ENCODE measurements around a stretch of chr20.

DNA sequence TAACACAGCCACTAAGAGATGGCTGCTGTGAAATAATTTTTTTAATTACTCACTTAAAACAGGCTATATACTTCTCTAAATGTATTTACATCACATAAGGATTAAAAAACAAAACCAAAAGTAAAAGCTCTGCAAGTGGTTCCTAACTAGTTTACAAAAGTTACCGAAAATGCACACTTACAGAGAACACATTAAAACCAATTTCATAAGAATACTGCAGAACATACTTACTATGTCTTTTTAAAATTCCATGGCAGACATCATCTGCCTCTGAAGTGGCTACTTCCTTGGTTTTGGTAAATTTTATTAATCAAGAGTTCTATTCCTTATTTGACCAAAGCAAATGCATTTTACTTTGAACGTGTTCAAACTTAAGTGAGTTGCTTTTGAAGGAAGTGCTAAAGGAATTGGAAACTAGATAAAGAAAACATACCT lies 17.9 kb downstream of the GPCPD1 start:
- PRO-cap = no peak

- PRO-cap = no peak
Observed at GRCh38 chr20:5654400-5655106, 43.7 kb upstream of the GPCPD1 start.

DNA sequence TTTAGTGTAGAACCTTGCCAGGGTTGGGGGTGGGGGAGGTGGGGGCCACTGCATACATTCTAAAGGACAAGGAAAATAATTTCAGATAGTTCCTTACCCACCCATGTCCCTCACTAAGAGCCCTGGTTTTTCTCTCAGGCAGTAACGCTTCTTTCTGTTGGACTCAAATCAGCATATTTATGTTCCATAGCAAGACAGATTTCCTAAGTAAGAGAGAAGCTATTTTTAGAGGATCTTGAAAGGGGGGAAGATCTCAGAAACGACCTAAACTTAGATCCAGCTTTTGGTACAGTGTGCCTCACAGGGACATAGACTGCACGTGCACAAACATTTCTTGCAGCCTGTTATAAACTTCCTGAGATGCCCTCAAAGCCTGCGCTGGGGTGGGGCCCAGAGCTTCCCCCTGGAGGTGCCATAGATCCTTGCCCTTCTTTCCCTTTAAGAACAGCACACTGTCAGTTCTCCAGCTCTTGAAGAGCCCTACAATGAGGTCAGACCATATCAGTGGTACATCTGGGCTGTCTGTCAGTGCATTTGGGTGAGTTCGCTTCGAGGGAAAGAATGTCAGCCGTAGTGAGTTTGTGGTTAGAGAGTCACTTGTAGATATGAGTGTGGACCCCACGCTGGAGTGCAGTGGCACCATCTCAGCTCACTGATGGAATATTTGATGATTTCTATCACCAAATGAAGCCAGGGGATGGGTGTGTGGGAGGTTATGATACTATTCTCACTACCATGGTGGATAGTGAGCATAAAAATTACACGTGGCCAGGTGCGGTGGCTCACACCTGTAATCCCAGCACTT lies 48.7 kb upstream of the GPCPD1 start:
- PRO-cap = no peak

- PRO-cap = no peak
Observed at GRCh38 chr20:5688484-5688949, 61.7 kb upstream of the SHLD1 start.

DNA sequence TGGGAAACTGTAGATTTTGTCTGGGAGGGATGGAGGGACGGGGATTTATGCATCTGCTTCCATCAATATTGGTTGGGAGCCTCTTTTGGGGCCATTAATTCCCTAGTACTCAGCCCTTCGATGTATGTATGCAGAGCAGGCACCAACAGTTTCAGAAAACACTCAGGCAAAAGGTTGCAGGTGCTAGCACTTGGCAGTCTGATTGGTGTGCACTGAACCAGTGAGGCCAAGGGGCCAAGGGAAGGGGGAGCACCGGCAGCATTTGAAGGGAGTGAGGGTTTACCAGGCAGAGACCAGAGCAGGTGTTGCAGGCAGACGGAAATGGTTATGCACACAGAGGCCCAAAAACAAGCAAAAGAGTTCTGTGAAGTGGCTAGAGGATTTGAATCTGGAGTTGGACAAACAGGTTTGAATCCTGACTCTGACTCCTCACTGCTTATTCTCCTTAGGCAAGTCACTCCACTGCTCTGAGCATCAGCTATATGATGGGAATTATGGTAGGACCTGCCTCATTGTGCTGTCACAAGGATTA lies 58.3 kb upstream of the SHLD1 start:
- PRO-cap = no peak

- PRO-cap = no peak
Observed at GRCh38 chr20:5862760-5862953, 48.7 kb upstream of the CHGB start.

- PRO-cap = no peak
Observed at GRCh38 chr20:5997006-5997678, 8.8 kb upstream of the CRLS1 start.

- PRO-cap = no peak
Observed at GRCh38 chr20:6008121-6008821, 2.3 kb downstream of the CRLS1 start.

DNA sequence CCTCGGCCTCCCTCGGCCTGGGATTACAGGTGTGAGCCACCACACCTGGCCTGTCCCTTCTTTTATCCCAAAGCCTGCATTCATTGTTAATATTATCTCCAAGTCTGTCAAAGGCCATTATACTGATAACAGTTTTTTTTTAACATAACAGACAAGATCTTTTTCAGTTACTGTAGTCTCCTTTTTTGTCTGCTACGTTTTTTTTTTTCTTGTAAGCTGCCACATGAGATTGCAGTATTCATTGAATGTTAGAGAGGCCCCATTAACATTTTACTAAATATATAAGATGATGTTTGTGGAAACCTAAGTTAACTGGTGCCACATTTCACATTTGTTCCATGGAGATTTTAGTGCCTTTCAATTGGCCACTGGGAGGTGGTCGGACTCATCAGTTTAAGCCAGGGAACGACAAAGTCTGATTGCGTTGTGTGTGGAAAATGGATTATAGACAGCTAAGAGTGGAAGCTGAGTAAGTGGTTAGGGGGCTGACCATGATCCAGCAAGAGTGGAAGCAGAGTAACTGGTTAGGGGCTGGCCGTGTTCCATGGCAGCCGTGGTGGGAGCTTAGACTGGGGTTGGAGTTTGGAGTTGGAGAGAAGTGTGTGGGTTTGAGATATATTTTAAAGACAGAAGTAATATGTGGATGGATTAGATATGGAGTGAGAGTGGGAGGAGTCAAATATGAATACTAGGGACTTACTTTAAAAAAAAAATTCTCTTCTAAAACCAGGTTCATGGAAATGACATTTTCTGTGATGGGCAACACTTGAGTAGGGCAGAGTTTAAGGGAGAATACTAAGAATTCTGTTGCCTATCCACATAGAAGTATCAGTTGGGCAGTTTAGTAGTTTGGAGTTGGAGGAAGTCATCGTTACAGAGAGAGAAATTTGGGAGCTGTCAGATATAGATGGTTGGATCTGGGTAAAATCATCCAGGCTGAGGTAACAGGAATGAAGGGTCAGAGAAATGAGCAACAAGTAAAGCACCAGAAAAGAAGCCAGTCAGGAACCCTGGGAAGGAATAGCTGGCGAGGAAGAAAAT lies 6.2 kb downstream of the CRLS1 start:
- PRO-cap = no peak

DNA sequence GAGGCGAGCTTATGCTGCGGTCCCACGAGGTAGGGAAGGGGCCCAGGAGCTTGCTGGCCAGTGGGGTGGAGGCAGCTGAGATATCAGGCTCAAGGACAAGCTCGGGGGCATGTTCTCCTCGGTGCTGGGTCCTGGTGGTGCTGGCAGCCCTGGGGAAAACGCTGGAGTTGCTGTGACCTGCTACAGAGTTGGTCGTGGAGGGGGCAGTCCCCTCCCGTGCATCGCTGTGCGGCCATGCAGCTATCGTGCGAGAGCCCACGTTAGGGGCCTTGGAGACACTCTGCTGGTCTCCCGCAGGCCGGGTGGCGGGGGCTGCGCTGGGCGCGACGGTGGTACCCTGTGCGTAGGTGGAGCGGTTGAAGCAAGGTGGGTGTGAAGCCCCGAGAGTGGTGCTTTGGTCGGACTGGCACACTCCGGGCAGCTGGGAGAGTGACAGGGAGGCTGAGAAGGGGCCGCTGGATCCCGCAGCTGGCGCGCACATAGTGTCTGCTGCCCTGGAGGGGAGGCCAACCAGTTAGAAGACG lies 12.0 kb downstream of the LRRN4 start:
- PRO-cap = no peak

GRCh38 chr20:6058401-6059444 lies 4.9 kb upstream of the LRRN4 start:
- PRO-cap = no peak

DNA sequence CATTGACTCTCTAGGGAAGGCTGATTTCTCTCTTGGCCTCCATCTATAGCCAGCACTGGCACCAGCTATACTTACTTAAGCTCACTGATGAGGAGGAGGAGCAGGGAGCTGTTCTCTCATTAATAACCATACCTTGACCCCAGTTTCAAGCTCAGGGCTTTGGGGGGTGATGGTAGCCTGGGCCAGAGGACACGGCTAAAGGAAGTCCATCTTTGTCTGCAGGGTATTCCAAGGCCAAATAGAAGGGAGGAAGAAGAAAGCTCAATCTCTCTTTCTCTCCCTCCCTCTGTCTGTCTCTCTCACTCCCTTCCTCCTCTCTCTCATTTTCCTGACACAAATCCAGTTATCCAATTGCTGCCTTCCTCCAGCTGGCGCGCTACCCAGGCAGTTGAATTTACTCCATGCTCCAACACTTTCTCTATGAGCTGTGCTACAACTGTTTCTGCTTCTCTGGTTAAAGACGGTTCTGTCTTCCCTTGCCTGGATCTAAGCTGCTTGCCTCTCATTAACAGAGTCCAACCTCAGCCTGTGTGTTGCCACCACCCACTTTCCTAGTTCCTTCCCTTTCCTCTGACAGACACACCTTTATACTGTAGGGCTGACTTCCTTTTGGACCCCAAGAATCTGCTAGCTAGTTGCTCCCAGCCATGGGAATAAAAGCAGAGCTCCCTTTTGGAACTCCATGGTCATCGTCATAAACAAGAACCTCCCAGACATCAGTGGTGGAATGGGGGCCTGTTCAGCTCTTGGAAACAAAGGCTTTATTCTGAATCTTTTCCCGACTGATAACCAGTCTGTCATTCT lies 31.6 kb upstream of the BMP2 start:
- PRO-cap = no peak

- PRO-cap = no peak
Observed at GRCh38 chr20:8202649-8203391, 70.8 kb downstream of the PLCB1 start.

DNA sequence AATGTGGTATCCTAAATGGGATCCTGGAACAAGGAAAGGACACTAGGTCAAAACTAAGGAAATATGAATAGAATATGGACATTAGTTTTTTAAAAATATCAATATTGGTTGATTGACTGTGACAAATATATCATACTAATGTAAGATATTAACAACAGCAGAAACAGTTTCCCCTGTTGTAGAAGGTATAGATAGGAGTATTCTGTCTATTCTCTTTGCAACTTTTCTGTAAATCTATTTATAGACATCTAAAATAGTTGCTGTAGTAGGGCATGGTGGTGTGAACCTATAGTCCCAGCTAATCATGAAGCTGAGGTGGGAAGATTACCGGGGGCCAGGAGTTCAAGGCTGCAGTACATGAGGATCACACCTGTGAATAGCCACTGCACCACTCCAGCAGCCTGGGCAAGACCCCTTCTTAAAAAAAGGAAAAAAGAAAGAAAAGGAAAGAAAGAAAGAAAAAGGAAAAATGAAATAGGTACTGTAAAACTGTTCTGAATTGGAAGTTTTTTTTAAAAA lies 276.0 kb downstream of the PLCB1 start:
- PRO-cap = no peak

- PRO-cap = no peak
Observed at GRCh38 chr20:8472591-8473422, 340.7 kb downstream of the PLCB1 start.

GRCh38 chr20:8544786-8545588 lies 412.9 kb downstream of the PLCB1 start:
- PRO-cap = no peak

DNA sequence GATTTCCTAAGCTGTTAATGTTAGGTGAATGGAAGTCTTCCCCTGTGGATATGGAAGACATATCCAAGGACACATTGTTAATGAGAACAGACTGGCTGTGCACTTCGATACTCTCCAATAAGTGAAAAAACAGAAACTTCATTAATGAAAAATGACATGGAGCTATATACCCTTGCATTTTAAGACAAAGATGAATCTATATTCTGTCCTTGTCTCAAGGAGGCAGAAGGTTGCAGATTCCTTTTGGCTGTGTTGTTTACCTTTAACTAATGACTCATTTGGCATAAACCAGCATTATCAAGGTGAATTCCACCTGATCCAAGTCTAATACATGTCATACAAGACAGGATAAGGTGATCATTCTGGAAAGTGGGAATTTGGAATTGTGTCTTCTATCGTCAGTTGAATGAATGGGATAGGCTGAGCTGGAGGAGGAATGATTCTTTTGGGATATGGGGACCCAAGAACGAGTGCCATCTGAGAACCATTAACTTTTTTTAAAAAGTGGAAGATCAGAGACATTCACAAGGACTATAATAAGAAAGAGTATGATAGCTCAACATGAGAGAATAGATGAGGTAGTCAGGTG lies 192.9 kb downstream of the PLCB4 start:
- PRO-cap = no peak

DNA sequence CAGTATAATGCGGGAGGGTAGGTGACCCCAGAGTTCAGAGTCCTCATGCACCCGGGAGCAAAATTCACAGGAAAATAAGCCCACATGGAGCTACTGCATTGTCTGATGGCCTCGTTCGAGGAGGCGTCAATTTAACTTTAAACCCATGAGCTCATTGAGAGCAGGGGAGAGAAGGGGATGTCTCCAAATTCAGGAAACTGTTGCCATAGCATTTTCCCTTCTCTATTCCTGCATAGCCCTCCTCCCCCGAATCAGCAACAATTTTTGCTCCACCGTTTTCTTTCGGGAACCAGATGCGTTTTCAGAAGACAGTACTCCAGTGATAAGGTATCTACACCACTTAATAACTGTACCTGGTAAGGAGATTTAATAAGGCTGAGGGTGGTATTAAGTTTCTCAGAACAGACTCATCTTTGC lies 315 bp upstream of the LAMP5 start:
- PRO-cap = no peak

DNA sequence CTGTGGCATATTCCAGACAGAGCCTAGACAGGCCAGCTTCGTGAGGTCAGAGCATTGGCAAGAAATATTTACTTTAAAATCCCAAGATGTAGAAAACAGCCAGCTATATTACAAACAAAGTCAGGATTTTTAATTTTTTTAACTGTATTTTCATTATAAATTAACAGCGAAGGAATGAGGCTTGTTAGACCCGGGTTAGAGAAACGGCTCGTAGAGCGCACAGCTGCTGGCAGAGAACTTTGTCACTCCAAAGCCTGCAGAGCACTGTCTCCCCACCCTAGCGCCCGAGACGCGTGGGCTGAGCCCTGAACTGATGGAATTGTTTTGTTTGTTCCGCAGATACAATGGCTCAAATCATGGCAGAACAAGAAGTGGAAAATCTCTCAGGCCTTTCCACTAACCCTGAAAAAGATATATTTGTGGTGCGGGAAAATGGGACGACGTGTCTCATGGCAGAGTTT lies 754 bp downstream of the LAMP5 start:
- PRO-cap = no peak

- PRO-cap = no peak
Observed at GRCh38 chr20:10171635-10172925, 46.5 kb upstream of the SNAP25 start.